Occipital lobe (tissue), 2 donors: ENCODE data around the gene CYTIP.

DNA sequence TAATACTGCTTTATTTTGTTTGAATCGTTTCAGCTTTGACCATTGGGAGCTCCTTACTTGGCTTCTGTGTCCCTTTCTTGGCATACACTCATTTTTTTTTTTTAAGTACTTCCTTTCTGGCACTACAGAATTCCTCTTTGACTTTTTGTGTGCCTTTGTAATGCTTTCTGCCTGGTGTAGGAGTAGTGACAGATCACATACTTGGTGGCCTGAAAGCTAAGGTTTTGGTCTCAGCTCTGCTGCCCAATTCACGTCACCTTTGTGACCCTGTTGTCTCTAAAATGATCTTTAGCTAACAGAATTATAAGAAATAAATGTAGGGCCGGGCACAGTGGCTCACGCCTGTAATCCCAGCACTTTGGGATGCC, 68.5 kb downstream of the FMNL2 start:
- RAMPAGE, long total RNA: no peak

DNA sequence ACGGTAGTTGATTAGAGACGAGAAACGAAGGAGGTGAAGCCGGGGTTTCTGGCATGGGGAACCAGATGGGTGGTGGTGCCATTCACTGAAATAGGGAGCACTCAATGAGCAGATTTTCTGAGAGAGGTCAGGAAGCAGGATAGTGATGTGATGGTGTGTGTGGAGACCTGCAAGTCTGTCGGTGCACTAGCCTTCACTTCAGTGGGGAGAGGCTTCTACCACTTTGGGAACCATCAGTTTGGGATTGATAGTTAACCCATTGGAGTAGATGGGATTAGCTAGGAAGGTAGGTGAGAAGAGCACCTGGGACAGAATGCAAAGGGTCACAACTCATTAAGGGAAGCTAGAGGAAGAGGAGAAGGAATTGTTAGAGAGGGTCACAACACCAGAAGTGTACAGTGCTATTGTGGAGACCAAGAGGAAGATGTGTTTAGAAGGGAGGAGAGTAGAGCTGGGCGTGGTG, 108.2 kb downstream of the FMNL2 start:
- RAMPAGE, long total RNA: no peak

DNA sequence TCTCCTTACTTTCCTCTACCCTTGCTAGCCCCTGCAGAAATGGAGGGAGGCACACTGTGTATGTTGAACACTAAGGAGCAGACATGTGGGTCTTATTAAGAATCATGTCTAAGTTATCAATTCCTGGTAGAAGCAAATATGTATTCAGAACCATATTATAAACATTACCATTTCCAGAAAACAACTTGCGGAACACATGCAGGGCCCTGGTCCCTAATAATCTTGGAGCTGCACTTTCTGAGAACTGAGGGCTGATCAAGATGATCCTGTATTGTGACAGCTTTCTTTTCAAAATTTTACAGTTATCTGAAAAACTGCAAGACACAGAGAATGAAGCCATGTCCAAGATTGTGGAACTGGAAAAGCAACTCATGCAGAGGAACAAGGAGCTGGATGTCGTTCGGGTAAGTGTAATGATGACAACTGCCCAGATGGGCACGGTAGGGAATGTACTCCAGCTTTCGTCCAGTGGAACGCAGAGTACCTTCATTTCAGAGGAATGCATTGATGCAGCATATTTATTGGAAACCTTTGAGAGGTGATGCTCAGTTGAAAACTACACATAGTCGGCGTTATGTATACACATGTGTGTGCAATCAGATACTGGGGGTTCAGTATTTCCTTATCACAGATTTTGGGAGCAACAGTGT, 100.3 kb downstream of the PRPF40A start:
- RAMPAGE, long total RNA: no peak

GRCh38 chr2:152673361-152673903, 43.8 kb downstream of the PRPF40A start:
- RAMPAGE, long total RNA: no peak

- RAMPAGE, long total RNA: no peak
Measured at GRCh38 chr2:152707251-152707877, 9.9 kb downstream of the PRPF40A start.

GRCh38 chr2:152804367-152804594, 85.9 kb downstream of the ARL6IP6 start:
- RAMPAGE, long total RNA: no peak

DNA sequence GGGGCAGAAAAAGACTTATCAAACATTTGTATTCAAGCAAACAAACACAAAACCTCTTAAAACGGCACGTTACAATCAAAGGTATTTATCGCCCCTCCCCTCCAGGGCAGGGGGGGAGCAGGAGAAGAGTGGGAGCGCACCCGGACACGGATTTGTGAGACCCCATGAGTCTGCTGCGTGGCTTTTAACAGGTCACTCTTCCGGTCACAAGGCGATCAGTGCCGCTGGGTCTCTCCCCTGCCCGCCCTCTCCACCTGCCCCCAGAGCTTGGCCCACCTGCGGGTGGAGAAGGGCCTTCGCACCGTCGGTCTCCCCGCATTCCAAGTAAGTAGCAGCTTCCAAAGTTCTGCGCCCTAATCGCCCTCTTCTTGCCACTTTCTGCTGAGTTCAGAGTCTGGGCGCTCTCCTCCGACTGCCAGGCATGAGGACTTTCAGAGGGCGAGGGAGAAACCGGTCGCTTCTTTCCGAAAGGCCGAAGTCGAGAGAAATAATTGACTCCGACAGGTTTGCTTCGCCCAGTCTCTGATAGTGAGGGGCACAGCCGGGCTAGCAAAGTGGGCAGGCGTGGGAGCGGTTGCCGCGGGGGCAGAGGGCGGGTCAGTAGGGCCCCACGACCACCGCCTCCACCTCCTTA, 806 bp downstream of the RPRM start:
- RAMPAGE, long total RNA: start-site peak on the plus strand centred at position 89 of the sequence, 265 bp wide, 5 and 6 reads in 2 replicates

DNA sequence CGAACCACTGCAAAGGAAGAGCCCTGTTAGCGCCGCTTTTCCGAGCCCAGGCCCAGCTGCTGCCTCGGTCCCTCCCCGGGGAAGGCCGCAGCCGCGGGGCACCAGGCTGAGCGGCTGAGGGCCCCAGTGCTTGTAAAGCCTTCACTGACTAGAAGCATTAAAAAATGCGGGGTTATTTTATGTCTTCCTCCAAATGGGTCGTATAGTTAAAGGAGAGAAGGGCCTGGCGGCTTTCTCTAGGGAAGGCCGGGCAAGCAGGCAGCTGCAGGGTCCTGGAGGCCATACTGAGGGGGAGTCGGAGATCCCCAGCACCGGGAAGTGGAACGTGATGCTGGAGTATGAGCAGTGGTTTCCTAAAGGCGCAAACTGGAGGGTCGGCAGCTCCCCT, 4.5 kb downstream of the NR4A2 start:
- RAMPAGE, long total RNA: no peak

GRCh38 chr2:156343248-156343885, 10.8 kb upstream of the NR4A2 start:
- RAMPAGE, long total RNA: no peak

DNA sequence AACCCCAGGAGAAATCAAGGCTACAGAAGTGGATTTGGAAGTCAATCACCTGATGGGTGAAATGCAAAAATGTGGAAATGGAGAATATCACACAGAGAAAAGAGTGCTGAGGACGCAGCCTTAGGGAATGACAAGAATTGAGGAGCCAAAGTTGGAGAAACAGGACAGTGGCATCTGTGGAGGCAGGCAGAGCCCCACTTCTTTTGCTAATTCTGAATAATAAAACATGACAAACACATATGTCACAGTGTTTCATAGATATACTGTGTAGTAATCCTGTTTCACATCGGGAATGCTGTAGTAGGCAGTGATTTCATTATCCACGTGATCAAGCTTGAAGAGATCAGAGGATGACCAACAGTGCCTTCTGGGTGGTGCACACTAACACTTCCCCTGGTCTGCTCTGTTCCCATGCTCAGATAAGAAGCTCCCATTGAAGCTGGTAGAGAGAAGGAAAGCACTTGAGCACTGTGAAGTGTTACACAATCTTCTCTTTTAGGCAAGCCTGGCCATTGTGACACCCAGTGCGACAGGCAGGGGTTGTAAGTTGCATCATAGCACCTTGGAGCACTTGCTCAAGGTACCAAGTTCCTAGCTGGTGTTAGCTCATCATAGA, 30.7 kb upstream of the GPD2 start:
- RAMPAGE, long total RNA: no peak

GRCh38 chr2:156455242-156455741, 19.1 kb downstream of the GPD2 start:
- RAMPAGE, long total RNA: no peak

DNA sequence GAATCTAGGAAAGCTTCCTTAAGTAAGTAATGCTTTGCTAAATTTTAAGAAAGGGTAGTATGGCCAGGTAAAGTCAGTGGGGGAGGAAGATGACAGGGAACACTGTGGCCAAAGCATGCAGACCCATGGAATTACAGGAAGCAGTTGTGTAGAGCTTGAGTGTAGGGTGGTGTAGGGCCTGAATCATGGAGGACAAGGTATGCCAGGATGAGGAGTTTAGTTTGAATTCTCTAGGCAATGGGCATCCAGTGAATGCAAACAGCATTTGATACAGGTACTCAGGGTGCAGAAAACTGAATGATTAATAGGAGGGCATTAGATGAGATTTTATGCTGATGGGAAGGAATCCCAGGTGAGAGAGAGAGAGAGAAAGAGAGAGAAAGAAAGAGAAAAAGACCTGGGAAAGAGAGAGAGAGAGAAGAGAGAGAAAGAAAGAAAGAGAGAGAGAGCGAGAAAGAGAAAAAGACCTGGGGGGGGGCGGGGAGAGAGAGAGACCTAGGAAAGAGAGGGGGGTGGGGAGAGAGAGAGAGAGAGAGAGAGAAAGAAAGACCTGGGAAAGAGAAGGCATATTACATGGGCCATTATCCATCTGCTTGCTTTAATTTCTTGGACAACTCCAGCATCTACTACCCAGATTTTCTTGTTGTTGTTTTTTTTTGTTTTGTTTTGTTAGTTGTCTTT, 98.9 kb downstream of the GPD2 start:
- RAMPAGE, long total RNA: no peak

- RAMPAGE, long total RNA: no peak
Measured at GRCh38 chr2:156537881-156538383, 101.8 kb downstream of the GPD2 start.

GRCh38 chr2:157173693-157174174, 83.8 kb upstream of the GALNT5 start:
- RAMPAGE, long total RNA: no peak

- RAMPAGE, long total RNA: no peak
Measured at GRCh38 chr2:157298427-157299122, 27.0 kb downstream of the ERMN start.

DNA sequence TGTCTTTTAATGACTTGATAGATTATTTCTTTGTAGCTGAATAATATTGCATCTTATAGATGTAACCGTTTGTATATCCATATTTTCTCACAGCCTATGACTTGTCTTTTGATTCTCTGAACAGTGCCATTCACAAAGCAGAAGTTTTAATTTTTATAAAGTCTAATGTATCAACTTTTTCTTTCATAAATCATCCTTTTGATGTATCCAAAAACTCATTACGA, 34.0 kb downstream of the CYTIP start:
- RAMPAGE, long total RNA: no peak

DNA sequence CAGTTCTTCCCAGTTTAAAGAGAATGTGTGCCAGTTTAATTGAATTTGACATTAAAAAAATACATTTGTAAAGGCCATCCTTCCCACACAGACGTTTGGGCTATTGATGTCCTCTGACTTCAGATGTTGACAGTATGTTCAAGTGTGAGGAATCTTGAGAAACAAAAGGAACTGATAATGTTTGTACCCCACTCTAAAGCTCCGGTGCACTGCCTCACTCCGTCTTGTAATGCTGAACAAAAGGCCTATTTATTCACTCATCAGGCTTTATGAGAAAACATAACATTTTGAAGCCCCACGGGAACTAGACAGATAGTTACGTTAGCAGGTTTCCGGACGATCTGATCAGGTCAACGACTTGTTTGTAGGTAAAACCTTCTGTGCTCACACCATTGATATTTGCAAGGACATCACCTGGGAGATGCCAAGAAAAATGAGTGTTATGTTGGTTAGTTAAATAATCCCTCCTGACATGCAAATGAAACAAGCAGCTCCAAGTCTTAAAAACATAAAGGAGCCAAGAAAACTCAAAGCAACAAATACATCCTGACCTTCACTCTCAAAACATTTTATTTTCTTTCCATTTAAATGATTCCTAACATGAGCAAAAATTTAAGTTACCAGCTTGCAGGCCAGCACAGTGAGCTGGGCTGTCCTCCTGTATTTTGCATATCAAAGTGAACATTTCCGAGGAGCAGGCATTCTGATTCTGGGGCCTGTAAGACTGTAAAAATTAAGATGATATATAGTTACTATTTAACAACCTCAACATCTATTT, 13.5 kb downstream of the CYTIP start:
- RAMPAGE, long total RNA: no peak

- RAMPAGE, long total RNA: no peak
Measured at GRCh38 chr2:157433298-157433709, 10.6 kb downstream of the CYTIP start.

DNA sequence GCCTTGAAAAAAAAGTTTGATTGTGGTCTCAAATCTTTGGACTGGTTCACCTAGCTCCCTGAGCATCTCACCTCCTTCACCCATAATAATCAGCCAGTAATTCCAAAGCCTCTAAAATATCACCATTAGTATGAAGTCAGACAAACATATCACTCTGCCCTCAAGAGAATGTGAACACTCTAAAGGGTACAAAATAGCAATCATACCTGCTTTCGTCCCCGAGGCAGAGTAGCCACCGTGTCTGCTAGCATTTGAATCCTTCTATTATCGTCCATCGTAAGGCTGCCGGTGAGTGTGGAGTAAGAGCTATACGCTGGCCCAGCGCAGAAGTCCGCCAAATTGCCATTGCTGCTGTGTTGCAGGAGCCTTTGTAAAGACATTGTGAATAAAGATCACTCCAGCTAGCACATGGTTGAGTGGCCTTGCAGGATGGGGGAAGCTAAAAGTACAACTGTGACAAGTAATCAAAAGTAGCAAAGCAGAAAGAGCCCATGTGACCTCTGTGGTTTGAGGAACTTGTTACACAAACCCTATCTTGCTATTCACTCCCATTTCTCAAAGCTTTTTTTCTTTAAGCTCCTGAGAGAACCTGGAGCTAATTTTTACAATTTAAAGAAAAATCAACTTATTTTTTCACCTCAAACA, at the start of gene CYTIP:
Gene CYTIP (minus strand): TSS at position 449 of the 645 bp plus-strand sequence.
- RAMPAGE, long total RNA: no peak

- RAMPAGE, long total RNA: no peak
Measured at GRCh38 chr2:158320991-158321615, 135.4 kb downstream of the CCDC148 start.